ENCODE data around the genes USP15 and HELB.

GRCh38 chr12:62259606-62260575 is at the start of gene USP15:
USP15 (plus strand) TSS chr12:62260404.
- RRBS, result 2% methylated on average over 8 of the region's 65 CpGs

DNA sequence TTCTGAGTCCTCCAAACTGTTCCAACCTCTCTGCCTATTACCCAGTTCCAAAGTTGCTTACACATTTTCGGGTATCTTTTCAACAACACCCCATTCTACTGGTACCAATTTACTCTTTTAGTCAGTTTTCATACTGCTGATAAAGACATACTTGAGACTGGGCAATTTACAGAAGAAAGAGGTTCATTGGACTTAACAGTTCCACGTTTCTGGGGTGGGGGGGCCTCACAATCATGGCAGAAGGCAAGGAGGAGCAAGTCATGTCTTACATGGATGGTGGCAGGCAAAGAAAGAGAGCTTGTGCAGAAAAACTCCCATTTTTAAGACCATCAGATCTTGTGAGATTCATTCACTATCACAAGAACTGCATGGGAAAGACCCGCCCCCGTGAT is 85.3 kb downstream of the USP15 start:
- RRBS, result no CpG with 5 or more reads among the region's 4 CpGs

- RRBS, result no CpG with 5 or more reads among the region's 4 CpGs
These were observed 15.2 kb downstream of the MON2 start for GRCh38 chr12:62481634-62482449.

GRCh38 chr12:62532158-62532669 is 65.6 kb downstream of the MON2 start:
- RRBS, result no CpG with 5 or more reads among the region's 3 CpGs

DNA sequence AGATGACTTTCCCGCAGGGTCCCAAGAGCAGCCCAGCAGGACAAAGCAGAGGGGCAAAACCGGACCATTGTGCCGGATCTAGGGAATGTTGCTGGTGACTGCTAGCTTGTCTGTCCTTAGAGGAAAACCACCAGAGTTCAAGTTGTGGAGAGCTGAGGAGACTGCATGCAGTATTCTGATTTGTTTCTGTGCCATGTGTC is 162.9 kb downstream of the MON2 start:
- RRBS, result no CpG with 5 or more reads among the region's 3 CpGs

DNA sequence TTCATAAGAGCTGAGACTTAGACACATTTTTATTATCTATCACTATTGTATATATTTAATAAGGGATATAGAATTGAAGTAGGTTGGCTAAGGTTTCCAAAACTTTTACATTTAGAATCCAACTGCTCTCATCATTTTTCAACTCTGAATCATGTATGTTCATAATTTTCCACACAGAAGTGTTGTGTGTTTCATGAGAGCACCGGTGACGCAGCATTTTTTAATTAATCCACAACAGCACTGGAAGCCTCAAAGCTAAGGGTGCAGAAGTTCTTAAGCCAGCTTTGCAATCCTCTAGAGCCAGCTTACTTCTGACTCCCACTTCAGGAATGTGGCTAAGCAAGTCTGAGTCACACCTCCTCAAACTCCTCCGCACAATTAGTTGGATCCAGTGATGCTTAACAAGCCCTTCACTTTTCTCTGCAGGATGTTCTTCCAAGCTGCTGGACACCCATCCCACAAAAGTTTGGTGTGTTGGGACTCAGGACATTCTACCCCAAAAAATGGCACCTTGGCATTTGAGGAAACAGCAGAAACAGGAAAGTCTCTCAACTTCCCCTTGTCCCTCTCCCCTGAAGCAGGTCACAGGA is 210.1 kb downstream of the PPM1H start:
- RRBS, result no CpG with 5 or more reads among the region's 3 CpGs

DNA sequence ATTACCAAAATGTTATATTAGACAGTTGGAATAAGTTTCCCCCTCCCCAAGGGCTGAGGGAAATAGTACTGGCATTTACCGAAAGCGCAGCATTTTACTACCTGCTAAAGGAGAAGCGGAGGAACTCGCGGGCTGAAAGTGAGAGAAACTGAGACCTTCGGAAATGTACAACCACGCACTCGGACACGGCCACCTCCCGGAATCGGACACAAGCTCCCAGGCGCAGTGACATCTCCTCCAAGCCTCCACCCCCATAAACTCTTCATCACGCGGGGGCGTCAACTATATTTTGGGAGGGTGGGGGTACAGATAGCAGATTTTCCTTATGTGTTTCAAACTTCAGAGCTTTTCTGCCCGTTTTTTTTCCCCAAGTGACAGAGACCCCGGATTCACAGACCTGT is 1.1 kb downstream of the PPM1H start:
- RRBS, result 4% methylated on average over 1 of the region's 17 CpGs

GRCh38 chr12:63045160-63045702 is 105.8 kb downstream of the AVPR1A start:
- RRBS, result no CpG with 5 or more reads among the region's 3 CpGs

GRCh38 chr12:63917849-63918135 is 73.3 kb downstream of the SRGAP1 start:
- RRBS, result no CpG with 5 or more reads among the region's 3 CpGs

DNA sequence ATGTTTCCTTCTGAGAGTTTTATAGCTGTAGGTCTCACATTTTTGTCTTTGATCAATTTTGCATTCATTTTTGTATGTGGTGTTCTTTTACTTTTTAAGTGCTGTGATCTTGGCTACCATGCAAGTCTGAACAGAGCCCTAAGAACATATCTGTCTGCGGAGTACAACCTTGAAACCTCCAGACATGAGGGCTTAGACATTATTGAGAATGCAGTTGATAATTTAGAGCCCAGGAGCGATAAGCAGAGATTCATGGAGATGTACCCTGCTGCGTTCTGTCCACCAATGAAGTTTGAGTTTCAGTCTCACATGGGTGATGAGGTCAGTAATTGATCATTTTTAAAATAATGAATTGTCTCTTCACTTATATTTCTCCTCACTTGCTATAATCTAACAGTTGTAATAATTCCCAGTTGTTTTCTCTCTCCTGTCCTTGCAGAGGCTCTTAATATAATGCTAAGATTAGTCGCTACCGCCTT is 159.2 kb downstream of the KICS2 start:
- RRBS, result no CpG with 5 or more reads among the region's 5 CpGs

GRCh38 chr12:64404014-64404308 is 231 bp upstream of the XPOT start:
- RRBS, result 2% methylated on average over 5 of the region's 20 CpGs

DNA sequence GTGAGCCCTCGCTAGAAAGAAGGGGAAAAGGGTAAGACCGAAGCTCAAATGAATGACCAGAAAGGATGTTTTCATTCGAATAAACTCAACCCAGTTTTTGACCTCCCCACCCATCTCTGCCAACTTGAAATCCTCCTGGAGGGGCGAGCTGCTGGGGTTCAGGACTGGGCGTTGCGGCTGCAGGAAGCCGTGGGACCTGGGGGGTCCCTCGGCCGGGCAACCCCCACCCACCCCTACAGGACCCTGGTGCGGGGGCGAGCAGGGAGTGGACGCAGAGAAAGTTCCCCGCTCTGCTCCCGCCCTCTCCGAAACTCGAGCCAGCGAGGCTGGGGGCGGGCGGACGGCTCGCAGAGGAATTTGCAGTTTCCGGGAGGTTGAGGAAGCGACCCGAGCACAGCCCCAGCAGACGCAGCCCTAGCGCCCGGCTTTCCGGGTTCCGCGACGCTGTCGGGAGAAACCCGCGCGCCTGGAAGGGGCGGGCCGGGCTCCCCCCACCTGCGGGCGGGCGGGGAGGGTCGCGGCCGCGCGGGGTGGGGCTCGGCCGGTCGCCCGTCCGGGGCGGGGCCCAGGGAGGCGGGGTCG is 359 bp upstream of the RASSF3 start:
- RRBS, result 3% methylated on average over 30 of the region's 53 CpGs

- RRBS, result no CpG with 5 or more reads among the region's 4 CpGs
These were observed 59.8 kb downstream of the RASSF3 start for GRCh38 chr12:64670011-64670525.

- RRBS, result no CpG with 5 or more reads among the region's 16 CpGs
These were observed 69.1 kb downstream of the RASSF3 start for GRCh38 chr12:64679139-64680103.

- RRBS, result no CpG with 5 or more reads among the region's 1 CpG
These were observed 63.2 kb downstream of the GNS start for GRCh38 chr12:64695784-64696611.

DNA sequence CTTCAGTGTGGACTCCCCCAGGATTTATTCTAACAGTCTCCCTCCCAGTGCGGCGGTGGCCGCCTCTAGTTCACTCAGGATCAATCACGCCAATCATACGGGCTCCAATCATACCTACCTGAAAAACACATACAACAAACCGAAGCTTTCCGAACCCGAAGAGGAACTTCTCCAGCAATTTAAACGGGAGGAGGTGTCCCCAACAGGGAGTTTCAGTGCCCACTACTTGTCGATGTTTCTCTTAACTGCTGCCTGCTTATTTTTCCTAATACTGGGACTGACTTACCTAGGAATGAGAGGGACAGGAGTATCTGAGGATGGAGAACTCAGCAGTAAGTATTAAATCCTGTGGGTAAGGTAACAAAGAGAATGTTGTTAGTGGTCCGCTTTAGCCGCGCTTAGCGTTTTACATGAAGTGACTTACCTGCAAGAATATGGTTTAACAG is 1.4 kb downstream of the LEMD3 start:
- RRBS, result no CpG with 5 or more reads among the region's 14 CpGs

GRCh38 chr12:65204633-65205393 is 35.4 kb downstream of the LEMD3 start:
- RRBS, result no CpG with 5 or more reads among the region's 3 CpGs

DNA sequence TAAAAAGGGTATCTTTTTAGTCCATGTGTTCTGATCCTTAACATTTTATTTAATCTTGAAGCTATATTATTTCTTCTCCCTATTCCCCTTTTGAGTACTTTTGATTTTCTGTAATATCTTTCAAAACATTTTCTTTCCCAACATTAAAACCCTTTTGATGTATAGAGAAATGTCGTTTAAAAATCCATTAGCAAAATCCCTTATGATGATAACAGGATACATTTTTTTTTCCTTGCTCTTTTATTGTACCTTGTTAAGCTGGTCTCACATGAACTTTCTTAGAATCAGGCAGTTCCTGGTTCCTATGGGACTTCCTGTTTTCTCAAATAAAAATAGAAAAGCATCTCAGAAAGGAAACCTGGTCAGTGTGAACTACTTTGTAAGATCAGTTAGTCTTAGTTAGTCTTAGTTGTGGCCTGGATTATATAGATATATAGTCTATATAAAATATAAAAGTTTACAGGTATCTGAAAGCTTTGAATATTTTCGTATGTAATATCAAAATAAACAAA is 40.2 kb downstream of the LEMD3 start:
- RRBS, result no CpG with 5 or more reads among the region's 2 CpGs

- RRBS, result no CpG with 5 or more reads among the region's 3 CpGs
These were observed 56.8 kb downstream of the HMGA2 start for GRCh38 chr12:65881213-65881444.

DNA sequence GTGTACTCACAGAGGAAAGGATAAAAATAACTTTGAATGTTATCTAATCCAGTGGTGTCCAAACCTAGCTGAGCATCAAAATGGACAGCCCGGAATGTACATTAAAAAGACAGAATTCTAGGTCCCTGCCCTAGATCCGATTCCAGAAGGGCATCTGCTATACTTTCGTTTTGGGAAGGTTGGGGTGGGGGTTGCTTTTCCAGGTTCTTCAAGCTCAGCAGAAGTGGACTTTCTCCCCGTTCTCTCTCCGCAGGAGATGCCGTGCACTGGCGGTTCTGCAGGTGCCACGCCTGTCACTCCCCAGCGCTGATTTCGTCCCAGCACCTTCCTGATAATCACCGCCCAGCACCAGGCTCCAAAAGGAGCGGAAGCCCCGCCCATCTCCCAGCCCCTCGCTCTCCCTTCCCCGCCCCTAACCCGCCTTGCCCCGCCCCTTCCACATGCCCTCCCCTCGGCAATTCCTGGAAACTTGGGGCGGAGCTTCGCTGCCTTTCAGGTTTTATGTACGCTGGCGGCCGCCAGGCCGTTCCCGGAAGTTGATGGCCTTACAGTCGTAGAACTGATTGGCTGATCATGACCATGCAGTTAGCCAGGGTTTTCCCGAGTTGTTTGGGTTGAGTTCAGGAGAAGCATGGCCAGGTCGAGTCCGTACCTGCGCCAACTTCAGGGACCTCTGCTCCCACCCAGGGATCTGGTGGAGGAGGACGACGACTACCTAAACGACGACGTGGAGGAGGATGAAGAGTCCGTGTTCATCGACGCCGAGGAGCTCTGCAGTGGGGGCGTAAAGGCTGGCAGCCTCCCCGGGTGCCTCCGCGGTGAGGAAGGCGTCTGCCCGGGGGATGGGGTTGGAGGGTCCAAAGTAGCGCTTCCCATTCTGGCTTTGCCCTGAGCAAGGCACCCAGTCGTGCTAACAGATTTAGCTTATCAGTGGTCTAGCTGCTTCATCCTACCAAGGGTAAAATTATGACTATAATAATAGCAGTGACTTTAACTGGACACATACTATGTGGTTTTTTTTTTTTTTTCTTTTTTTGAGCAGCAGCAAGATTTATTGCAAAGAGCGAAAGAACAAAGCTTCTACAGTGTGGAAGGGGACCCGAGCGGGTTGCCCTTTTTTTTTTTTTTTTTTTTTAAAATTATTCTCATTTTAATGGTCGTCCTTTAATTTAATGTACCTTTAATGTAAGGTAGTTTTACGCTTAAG is at the start of gene HELB:
HELB (plus strand) TSS at position 521 of the 1,207 bp plus-strand sequence.
- RRBS, result no CpG with 5 or more reads among the region's 52 CpGs